Cerebral cortex (tissue), 2 donors: ENCODE results near the gene SHROOM1.

GRCh38 chr5:132830476-132831170, at the start of gene SHROOM1:
TSS of gene SHROOM1 (minus strand) at chr5:132830647.
- PRO-cap, 2 experiments = peak in 1 of 2 experiments; most common plus-strand start chr5:132830775 (in 1); most common minus-strand start chr5:132830595 (in 1)

GRCh38 chr5:132831458-132831895, 1.0 kb upstream of the SHROOM1 start:
- PRO-cap, 2 experiments = no peak in any of the 2 experiments

GRCh38 chr5:132955046-132955640, 8.3 kb downstream of the AFF4 start:
- PRO-cap, 2 experiments = no peak in any of the 2 experiments

GRCh38 chr5:132962297-132963186, 892 bp downstream of the AFF4 start:
- PRO-cap, 2 experiments = no peak in any of the 2 experiments

- PRO-cap, 2 experiments = no peak in any of the 2 experiments
Observed at GRCh38 chr5:133050223-133051031, 1.4 kb upstream of the HSPA4 start.

- PRO-cap, 2 experiments = no peak in any of the 2 experiments
Observed at GRCh38 chr5:133096899-133097347, 45.1 kb downstream of the HSPA4 start.

DNA sequence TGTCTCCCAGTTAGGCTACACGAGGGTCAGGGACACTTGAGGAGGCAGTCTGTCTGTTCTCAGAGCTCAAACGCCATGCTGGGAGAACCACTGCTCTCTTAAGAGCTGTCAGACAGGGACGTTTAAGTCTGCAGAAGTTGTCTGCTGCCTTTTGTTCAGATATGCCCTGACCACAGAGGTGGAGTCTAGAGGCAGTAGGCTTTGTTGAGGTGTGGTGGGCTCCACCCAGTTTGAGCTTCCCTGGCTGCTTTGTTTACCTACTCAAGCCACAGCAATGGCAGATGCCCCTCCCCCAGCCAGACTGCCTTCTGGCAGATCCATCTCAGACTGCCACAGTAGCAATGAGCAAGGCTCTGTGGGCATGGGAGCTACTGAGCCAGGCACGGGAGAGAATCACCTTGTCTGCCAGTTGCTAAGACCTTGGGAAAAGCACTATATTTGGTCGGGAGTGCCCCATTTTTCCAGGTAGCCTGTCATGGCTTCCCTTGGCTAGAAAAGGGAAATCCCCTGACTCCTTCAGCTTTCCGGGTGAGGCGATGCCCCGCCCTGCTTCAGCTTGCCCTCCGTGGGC, 118.9 kb downstream of the HSPA4 start:
- PRO-cap, 2 experiments = no peak in any of the 2 experiments

DNA sequence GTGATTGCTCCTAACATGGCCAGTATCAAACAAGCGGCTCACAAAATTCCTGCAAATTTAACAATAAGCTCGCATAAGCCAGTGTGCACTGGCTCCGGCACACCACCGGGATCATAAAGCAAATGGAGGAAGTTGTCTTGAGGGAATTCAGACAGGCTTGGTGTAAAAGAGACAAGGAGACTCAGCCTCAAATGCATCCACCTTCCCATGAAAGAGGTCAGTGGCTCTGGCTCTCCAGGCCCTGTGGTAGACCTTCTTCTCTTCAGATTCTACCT, 109.1 kb downstream of the FSTL4 start:
- PRO-cap, 2 experiments = no peak in any of the 2 experiments

DNA sequence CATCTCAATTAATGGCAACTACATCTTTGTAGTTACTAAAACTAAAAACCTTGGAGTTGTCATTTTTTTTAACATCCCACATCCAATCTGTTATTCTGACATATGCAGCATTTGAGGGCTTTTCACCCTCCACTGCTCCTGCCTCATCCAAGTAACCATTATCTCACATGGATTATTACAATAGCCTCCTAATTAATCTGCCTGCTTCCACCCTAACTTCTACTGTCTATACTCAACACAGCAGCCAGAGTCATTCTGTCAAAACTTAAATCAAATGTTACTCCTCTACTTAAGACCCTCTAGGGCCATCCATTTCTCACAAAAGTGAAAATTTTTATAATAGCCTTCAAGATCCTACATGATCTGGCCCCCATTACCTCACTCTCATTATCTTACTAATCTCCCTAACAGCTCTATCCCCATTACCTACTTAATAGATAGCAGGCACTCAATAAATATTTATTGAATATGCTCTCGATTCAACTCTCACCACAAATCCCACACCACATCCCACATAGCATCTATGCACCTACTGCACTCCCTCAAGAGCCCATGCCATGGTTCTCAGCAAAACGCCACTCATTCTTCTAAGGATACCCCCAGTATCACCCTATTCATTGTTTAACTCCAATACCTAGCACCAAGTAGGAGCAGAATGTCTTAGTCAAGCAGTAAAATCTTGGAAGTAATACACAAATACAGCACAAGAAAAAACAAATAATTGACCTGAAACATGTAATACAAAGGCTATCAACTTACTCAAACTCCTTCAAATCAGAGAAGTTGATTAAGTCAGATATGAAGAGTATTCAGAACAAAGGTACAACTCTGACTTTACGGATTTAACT, 3.5 kb downstream of the C5orf15 start:
- PRO-cap, 2 experiments = no peak in any of the 2 experiments

GRCh38 chr5:134018200-134019224, 13.7 kb upstream of the VDAC1 start:
- PRO-cap, 2 experiments = no peak in any of the 2 experiments

DNA sequence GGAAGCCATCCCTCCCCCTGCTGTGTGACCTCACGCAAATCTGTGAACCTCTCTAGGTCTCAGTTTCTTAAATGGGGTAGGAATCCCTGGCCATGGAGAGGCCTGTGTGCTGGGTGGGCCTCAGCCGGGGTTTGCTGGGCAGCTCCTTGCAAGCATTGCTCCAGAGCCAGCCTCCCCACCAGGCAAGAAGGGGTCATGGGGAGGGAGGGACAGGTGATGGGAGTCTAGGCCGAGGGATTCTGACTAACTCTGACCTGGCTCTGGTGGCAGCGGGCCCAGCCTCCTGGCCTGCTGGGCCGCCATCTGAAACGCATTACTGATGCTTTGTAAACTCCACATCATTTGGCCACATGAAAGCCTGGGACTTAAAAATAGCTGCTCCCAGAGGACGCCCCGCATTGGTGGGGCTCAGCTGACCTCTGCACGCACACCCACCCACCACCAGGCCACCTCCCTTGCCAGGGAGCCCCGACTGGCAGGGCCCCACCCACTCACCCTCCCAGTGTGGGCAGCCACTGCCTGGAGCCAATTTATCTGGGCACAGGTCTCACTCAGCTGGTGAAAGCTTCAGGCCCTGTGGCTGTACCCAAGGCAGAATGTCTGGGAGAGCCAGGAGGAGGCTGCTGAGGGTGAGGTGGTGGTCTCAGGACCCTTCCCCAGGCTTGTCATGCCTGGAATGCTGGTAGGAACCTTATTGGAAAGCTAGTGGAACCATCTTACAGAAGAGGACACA, 10.6 kb downstream of the TCF7 start:
- PRO-cap, 2 experiments = no peak in any of the 2 experiments

GRCh38 chr5:134139678-134140027, 25.2 kb downstream of the TCF7 start:
- PRO-cap, 2 experiments = no peak in any of the 2 experiments

DNA sequence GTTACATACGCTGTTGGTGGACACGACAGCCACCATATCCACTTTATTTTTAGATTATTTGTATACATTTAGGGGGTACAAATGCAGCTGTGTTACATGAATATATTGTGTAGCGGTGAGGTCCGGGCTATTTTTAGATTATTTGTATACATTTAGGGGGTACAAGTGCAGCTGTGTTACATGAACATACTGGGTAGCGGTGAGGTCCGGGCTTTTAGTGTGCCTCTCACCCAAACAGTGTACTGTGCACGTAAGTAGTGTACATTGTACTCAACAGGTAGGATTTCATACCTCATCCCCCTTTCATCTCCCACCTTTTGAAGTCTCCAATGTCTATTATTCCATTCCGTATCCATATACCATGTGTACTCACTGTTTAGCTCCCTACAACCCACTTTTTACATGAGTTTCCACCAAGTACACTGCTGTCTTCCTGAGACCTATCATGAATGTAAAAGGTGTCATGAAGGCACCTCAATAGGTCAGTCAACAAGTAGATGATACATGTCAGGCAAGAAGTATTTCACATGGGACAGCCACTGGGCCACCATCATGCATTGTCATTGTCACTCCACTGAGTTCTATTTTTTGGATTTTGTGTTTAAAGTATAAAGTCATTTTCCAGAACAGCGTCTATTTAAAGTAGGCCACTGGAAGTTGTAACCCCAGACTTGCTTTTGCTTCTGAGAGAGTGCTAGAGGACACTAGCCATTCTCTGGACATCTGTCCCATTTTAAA, 27.7 kb downstream of the SKP1 start:
- PRO-cap, 2 experiments = no peak in any of the 2 experiments

- PRO-cap, 2 experiments = no peak in any of the 2 experiments
Observed at GRCh38 chr5:134150620-134151393, 25.9 kb downstream of the SKP1 start.

- PRO-cap, 2 experiments = no peak in any of the 2 experiments
Observed at GRCh38 chr5:134203923-134204246, 22.0 kb downstream of the PPP2CA start.

DNA sequence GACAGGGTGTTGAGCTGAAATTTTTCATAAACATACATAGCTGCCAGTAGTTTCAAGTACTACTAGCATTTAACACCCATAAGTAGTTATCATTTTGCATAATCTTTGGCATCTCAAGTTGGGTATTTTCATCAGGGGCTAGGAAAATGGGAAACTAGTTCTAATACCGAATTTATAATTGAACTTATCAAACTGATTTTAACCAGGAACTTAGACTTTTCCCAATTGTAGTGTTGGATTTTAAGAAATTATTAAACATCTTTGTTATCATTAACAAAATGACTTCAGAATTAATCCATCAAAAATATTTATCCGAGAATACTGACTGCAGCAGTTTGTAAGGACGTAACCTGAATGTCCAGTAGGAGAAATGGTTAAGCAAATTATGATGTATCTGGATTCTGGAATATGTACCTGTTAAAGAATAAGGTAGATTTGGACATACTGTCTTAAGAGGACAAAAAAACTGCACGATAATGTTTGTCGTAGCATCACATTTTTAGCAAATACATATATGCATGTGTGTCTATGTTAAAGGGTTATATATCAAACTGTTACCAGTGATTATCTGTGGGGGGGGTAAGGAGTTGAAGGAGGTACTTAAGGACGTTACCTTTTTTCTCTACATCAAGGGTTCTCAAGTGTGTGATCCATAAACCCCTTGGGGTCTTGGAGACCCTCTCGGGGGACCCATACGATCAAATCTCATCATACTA, 5.8 kb downstream of the UBE2B start:
- PRO-cap, 2 experiments = no peak in any of the 2 experiments

- PRO-cap, 2 experiments = no peak in any of the 2 experiments
Observed at GRCh38 chr5:134388066-134388515, 16.7 kb downstream of the UBE2B start.

DNA sequence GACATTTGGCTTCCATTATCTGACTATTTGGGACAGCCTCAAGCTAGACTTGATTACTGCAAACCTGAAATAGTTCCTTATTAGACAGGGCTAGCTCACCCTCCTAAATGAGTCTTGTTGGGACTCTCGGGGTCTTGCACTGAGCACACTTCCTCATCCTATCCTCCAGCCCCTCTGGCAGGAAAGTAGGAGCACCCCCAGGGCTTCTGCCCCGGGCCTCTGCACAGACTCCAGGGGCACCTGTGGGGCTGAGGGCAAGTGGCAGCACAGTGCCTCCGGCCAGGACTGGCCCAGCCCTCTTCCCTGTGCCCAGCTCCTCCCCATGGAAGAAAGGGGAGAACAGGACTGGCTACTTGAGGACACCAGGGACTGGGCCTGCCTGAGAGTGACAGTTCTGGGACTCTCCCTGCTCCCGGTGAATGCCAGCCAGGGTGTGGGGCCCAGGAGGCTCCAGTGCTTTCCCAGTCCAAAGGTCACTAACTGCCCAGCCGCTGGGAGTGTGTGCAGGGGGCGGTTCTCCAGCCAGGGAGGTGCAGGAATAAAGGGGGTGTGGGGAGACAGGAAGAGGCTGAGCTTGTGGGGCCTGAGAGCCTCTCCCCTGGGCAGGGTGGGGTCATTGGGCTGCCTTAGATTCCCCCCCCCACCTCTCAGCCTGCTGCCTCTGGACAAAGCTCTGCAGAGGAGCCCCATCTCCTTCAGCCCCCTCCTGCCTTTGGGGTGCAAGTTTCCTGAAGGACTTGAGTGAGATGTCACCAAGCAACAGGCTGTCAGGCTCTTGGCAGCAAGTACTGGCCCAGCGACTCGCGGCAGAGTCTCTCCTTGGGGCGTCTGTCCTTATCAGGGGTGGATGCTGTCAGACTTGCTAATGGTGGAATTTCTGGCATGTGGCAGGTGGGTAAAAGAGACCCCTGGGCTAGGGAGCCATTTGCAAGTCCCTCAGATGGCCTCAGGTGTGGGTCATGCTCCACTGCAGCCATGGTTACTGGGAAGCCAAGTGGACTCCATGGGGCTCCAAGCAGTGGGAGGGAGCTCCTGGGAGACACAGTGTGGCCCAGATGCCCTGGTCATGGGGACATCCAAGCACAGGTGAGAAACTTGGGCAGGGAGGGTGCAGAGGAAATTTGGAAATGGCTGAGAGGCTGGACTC, 19.2 kb upstream of the JADE2 start:
- PRO-cap, 2 experiments = peak in 1 of 2 experiments; most common plus-strand start position 453 of the sequence (in 1); most common minus-strand start position 218 of the sequence (in 1)

DNA sequence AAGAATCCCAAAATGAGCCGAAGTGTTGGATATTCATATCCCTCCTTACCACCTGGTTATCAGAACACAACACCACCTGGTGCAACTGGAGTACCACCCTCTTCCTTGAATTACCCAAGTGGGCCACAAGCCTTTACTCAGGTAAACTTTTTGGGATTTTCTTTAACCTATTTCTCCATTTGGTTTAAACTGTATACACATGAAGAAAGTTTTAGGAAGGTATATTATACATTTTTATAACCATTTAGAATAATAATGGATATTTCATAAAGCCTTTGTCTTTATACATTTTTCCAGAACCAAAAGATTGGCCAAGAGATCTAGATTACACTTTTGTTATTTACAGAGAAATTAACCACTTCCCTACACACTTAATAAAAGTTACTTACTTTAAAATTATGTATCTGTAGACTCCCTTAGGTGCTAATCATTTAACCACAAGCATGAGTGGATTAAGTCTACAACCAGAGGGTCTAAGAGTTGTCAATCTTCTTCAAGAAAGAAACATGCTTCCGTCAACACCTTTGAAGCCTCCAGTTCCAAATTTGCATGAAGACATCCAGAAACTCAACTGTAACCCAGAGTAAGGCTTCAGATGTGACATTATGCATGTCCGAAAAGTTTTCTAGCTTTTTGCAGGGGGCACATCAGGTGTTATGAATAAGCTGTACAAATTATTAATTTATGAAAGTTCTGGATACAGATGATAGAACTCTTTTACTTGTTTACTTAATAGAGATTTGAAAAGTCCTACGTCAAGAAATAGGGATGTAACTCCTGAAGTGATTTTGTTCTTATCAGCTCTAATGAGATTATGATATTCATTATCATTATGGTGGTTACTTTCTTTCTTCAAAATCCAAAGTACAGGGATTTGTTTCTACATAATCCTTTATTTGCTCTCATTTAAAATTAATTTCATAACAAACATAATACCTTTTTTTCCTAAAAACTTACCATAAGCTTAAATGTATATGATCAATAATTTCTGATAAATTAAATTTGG, 26.4 kb downstream of the SEC24A start:
- PRO-cap, 2 experiments = no peak in any of the 2 experiments

DNA sequence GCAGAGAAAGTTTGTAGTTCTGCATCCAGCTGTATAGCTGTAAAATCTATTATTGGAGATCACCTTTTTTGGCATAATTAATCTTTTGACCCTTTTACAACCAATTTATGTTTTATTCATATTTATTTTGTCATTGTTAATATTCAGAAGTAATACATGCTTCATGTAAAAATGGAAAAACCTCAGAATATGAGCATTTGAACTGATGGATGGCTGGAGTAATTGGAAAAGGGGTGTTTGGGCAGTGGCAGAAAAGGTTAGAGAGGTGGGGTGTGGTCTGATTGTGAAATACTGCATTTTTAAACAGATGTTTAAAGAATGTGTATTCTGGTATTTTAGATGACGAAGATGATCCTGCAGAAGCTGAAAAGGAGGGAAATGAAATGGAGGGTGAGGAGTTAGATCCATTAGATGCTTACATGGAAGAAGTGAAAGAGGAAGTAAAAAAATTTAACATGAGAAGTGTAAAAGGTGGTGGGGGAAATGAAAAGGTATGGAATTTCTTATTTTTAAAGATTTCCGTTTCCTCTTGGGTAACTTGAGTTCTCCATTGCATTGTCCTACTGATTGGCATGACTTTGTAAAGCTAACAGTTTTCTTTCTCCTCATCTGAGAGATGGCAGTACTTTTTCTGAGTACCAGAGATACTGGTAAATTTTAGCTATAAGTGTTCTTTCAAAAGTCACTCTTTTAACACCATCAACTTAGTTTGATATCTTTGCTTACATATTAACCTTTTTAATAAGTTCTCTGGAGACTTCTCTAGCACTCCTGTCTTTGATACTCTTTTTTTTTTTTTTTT, 18.9 kb downstream of the DDX46 start:
- PRO-cap, 2 experiments = no peak in any of the 2 experiments